Subcutaneous preadipocyte (primary cell): Measurements from ENCODE around the genes RAD54L, UQCRH and DMBX1.

- CAGE, long polyA plus RNA: no peak
These were observed 22.9 kb upstream of the HPDL start for GRCh38 chr1:45303375-45304540.

- CAGE, long polyA plus RNA: no peak
These were observed 6.7 kb downstream of the TOE1 start for GRCh38 chr1:45346319-45347330.

- CAGE, long polyA plus RNA: no peak
These were observed 9.3 kb downstream of the TOE1 start for GRCh38 chr1:45349206-45349807.

GRCh38 chr1:45499292-45499754 lies 550 bp downstream of the CCDC163 start:
- CAGE, long polyA plus RNA: no peak

GRCh38 chr1:45685865-45686415 lies 393 bp downstream of the GPBP1L1 start:
- CAGE, long polyA plus RNA: no peak

- CAGE, long polyA plus RNA: no peak
These were observed 668 bp downstream of the MAST2 start for GRCh38 chr1:45803923-45804636.

- CAGE, long polyA plus RNA: no peak
These were observed 151.1 kb downstream of the MAST2 start for GRCh38 chr1:45954392-45954945.

- CAGE, long polyA plus RNA: no peak
These were observed 126.3 kb downstream of the PIK3R3 start for GRCh38 chr1:46006072-46006659.

- CAGE, long polyA plus RNA: no peak
These were observed 1.2 kb downstream of the LURAP1 start for GRCh38 chr1:46204088-46204965.

- CAGE, long polyA plus RNA: no peak
These were observed at the start of gene RAD54L for GRCh38 chr1:46247559-46248685. RAD54L (plus strand) TSS chr1:46247763.

DNA sequence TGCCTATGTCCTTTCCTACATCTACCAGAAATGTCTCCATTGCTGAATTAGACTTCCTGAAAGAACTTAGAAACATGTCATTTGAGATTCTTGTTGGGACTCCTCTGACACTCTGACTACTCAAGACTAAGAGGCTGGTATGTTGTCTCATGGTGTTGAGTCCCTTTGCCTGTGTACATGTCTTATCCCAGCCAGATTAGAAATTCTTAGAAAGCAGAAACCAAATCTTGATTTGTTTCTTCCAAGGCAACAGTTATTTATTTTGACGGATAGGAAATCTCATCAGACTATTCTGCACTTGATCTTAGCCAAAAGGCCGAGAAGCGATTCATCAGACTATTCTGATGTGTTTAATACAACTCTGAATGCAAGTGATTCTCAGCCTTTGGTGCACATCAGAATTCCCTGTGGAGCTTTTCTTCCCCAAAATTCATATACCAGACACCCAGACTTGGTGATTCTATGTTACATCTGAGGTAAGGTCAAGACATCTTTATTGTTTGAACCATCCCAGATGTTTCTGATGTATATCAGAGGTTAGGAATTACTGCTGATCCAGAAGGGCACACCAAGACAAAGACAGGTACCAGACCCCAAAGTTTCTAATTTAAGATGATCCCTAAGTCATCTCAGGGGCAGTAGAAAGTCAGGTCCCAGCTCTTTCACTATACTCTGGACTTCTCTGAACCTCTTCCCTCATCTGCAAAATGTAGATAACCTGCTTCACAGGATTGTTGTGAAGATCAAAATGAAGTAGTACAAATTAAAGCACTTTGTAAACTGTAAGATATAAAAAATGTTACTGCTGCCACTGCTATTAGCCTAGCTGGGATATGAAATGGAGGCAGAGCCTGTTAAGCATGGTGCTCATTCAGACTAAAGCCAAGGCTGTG lies 15.5 kb downstream of the LRRC41 start:
- CAGE, long polyA plus RNA: no peak

DNA sequence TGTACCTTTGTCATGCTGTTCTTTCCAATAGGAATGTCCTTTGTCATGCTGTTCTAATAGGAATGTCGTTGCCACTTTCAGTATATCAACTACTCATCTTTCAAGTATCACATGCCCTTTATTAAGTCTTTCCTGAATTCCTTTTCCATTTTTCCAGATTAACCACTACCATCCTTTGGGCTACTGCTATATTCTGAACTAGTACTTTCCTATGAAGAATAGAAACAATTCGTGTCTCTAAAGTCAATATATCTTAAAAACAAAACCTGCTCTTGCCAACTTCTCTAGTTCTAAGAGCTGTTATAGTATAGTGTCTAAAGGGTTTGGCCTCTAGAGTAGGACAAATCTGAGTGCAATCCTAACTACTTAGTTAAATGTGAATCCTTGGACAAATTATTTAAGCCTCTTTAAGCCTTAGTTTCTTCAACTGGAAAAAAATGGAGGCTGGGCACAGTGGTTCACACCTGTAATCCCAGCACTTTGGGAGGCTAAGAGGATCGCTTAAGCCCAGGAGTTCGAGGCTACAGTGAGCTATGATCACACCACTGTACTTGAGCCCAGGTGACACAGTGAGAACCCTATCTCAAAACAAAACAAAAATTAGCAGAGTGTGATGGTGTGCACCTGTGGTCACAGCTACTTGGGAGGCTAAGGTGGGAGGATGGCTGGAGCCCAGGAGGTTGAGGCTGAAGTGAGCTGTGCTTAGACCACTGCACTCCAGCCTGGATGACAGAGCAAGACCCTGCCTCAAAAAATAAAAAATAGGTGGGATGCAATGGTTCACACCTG lies 4.4 kb downstream of the LRRC41 start:
- CAGE, long polyA plus RNA: no peak

DNA sequence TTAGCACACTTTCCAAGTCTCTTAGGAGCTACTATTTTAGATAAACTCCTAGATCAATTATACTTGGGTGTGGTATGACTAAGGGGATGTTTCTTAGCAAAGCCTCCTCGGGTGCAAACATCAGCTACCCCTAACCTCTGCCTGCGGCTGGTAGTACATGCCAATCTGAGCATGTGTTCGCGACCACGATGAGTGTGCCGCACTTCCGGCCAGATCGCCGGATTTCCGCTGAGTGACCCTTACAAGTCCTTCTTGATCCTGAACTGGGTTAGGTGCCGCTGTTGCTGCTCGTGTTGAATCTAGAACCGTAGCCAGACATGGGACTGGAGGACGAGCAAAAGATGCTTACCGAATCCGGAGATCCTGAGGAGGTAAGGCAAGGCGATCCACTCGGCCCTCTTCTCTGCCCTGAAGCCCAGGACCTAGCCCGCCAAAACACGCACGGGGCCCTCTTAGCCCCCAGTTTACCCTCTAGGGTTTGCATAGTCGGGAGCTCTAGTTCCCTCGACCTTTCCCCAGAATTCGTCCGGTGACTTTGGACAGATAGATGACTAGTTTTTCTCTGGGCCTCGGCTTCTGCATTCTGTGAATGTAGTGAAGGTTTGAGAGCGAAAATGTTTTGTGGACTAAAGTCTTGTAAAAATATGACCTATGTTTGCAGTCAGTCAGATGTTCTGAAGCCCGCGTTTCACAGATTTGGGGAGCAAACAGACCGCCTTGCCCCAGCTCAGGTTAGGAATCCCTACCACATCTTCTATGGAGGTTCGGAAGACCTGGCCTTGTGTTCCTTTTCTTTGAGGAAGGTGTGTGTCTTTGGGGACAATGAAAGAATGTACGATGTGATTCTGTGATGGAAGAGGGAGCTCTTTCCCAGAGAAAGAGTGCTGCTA lies at the start of gene UQCRH:
Gene UQCRH, plus strand, starts transcription at position 249 of the 890 bp plus-strand sequence.
- CAGE, long polyA plus RNA: no peak

DNA sequence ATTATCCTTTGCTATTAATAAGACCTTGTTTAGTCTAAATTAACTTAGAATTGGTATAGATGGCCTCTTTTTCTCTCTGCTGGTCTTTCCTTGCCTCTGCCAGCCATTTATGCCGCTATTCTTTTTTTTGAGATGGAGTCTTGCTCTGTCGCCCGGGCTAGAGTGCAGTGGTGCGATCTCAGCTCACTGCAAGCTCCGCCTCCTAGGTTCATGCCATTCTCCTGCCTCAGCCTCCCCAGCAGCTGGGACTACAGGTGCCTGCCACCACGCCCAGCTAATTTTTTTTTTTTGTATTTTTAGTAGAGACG lies 9.8 kb upstream of the NSUN4 start:
- CAGE, long polyA plus RNA: no peak

DNA sequence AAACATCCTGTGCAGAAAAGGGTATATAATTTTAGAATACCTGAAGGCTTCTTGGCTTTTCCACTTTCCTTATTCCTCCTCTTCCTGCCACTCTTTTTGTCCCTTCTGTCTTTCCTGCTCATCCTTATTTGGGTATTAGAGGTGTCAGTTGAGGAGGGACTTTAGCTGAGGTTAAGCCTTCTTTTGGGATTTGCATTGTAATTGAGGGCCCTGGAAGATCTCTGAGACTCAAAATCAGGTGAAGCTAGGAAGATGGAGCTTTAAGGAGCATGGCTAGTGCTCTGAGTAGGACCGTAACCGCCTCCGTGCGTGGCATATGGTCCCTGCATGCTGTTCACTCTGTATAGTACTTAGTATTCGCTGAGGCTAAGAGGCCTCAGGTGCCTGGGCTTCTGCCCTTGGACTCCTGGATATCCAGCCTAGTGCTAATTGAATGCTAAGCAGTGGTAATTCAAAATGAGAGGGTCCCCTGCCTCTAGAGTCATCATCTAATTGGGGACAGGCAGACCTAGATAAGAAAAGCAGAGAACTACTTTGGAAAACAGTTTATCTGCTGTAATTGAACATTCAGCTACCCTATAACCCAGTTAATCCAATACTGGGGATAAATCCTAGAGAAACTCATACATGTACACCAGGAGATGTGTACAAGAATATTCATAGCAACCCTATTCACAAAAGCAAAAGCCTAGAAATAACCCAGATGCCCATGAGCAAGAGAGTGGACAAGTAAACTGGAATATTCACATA lies 22.6 kb downstream of the NSUN4 start:
- CAGE, long polyA plus RNA: no peak

- CAGE, long polyA plus RNA: no peak
These were observed 24.1 kb upstream of the FAAH start for GRCh38 chr1:46369980-46370456.

GRCh38 chr1:46466200-46466883 lies 23.3 kb upstream of the DMBX1 start:
- CAGE, long polyA plus RNA: no peak

GRCh38 chr1:46489442-46490140 lies at the start of gene DMBX1:
DMBX1 (plus strand) TSS chr1:46489836.
- CAGE, long polyA plus RNA: no peak

GRCh38 chr1:46516783-46517572 lies 18.3 kb downstream of the TMEM275 start:
- CAGE, long polyA plus RNA: no peak

DNA sequence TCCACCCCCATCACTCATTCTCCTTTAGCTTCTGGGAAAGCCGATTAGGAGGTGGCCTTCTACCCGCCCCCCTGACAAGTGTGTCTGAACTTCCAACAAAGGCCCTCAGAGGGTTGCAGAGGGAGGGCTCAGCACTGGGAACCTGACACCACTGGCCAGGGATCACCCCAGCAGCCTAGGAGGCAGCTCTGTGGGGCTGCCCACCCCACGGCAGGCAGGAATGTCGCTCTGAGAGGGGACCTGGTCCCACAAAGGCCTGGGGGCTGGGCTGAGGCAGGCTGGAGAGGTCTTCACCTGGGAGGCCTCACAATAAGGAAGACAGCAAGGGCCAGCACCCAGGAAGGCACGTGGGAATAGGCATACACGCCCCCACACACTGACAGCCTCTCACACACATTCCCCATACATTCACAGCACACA lies 15.2 kb downstream of the TMEM275 start:
- CAGE, long polyA plus RNA: no peak